Heart right ventricle (tissue), 2 donors: ENCODE results near the gene FAM81B.

GRCh38 chr5:94333128-94333811 lies 221.8 kb upstream of the FAM172A start:
- PRO-cap, 2 experiments, result no peak in any of the 2 experiments

DNA sequence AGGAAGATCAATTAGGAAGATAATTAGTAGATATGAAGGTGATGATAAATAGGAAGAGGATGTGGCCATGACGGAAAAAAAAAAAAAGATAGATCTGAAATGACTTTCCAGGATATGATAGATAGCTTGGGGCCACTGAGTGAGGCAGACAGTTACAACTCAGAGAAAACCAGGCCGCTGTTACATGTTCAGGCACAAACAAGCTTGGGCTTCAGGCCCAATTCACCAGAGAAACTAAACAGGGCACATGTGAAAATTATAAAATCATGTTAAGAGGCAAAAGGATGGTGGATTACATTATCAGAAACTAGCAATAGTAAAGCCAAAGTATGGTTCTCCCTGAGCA lies 43.1 kb downstream of the KIAA0825 start:
- PRO-cap, 2 experiments, result no peak in any of the 2 experiments

DNA sequence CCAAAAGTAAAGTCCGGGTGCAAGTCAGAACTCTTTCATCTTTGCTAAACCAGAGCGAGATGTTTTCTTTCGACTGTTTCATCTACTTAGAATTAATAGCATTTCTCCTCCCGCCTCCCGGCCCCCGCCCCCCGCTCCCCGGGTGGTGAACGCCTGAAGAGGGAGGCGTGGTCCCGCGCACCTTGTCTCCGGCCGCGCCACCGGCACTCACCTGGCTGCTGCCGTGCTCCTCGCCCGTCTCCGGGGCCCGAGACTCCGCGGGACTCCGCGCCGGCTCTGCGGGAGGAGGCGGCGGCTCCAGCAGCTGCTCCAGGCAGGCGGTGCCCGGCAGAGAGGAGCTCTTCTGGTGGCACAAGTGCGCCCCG lies 1.3 kb downstream of the MCTP1 start:
- PRO-cap, 2 experiments, result no peak in any of the 2 experiments

DNA sequence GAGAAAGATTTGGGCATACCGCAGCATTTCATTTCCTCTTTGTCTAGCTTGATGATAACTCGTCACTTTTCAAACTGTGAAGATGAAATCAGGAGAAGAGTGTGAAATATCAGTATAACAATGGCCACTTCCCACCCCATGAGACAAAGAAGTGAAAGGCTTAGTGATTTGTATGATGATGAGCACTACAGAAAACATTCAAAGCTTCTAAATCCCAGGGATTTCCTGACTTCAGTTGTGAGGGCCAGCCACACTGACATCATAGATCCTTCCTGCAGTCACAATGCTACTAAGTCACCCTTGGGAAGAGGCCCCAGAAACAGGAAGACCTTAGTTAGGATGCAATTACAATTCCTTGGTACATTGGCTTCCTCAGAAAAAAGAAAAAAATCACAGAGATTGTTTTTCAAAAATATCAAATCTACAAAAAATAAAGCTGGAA lies at the start of gene FAM81B:
TSS of gene FAM81B (plus strand) at position 316 of the 442 bp plus-strand sequence.
- PRO-cap, 2 experiments, result no peak in any of the 2 experiments

GRCh38 chr5:95554128-95554849 lies 488 bp downstream of the SKIC3 start:
- PRO-cap, 2 experiments, result no peak in any of the 2 experiments

DNA sequence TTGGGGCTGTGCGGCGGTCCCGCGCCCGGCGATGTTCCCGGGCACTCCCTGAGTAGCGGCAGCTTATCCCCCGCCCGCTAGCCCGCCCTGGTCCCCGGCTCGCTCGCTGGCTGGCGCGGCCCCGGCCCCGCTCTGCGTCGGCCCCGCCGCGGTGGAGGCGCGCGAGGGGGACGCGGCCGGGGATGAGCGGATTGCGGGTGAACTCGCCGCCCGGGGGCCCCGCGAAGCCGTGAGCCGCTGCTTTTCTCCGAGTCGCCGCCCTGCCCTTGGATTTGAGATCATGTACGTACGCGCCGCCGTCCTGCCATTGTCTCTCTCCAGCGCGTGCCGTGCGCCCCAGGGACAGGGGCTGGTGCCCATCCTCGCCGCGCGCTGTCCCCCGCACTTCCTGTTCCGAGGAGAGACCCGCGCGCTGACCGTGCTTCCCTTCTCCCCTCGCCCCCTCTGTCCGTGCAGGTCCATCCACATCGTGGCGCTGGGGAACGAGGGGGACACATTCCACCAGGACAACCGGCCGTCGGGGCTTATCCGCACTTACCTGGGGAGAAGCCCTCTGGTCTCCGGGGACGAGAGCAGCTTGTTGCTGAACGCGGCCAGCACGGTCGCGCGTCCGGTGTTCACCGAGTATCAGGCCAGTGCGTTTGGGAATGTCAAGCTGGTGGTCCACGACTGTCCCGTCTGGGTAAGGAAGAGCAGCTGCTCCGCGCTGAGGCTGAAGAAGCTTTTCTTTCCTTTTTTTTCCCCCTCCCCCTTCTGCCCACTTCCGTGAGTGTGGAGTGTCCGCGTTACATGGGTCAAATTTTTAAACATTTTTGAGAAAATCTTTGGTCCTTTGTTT lies 486 bp downstream of the RHOBTB3 start:
- PRO-cap, 2 experiments, result peak in 1 of 2 experiments; most common plus-strand start position 635 of the sequence (in 1); most common minus-strand start position 390 of the sequence (in 1)

- PRO-cap, 2 experiments, result no peak in any of the 2 experiments
These were observed 29.3 kb downstream of the RHOBTB3 start for GRCh38 chr5:95760120-95761130.

DNA sequence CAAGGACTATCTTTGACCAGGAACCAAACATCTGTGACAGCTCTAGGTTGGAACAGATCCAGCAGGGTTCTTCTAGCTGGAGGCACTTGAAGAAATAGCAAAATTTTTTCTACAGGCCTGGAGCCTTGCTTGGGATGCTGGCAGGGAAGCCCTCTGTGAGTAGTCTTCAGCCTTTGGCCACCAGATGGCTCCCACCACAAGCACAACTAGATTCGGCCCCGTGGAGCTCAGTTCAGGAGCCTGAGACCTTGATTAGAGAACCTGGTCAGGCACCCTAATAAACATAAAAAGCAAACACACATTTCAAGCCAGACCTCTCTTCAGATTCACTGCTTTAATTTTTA lies 41.5 kb downstream of the GLRX start:
- PRO-cap, 2 experiments, result no peak in any of the 2 experiments

DNA sequence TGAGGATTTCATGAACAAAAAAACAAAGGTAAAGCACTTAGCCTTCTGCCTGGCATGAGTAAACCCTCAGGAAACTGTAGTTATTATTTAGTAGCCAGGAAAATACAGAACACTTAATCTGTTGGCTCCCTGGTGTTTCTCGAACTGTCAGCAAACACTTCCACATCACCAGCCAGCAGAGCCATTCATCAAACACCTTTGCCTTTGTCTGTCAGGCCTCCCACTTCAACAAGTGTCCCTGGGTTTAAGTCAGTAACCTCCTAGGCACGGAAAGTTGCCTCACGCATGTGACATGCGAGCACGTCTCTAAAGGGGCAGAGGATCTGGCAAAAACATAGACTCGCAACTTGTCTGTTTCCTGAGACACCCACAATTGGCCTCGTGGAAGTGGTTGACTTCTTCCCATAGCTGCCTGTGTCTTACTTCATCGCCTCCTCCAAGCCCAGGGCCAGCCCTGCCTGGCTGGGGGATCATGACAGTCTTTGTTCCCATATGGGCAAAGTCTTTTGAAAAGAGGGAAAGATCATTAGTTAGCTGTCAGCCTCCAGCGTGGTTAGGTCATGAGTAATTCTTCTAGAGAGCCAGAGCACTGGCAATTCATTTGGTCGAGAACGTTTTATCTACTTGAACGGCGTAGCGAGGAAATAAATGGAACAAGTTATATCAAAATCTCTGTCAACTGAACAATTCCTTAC lies 35.5 kb upstream of the GLRX start:
- PRO-cap, 2 experiments, result no peak in any of the 2 experiments

DNA sequence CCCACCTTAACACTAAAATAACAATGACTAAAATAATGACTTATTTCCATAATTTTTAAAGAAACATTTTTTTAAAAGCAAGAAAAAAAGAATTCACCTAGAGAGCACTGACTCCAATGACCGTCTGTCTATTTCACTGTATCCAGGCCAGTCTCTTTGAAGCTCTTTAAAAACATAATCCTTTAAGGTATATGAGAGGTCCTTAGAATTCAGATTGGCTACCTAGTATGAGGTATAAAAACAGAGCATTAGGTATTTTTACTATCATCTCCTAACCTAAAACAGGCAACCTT lies 60.8 kb downstream of the ELL2 start:
- PRO-cap, 2 experiments, result no peak in any of the 2 experiments

DNA sequence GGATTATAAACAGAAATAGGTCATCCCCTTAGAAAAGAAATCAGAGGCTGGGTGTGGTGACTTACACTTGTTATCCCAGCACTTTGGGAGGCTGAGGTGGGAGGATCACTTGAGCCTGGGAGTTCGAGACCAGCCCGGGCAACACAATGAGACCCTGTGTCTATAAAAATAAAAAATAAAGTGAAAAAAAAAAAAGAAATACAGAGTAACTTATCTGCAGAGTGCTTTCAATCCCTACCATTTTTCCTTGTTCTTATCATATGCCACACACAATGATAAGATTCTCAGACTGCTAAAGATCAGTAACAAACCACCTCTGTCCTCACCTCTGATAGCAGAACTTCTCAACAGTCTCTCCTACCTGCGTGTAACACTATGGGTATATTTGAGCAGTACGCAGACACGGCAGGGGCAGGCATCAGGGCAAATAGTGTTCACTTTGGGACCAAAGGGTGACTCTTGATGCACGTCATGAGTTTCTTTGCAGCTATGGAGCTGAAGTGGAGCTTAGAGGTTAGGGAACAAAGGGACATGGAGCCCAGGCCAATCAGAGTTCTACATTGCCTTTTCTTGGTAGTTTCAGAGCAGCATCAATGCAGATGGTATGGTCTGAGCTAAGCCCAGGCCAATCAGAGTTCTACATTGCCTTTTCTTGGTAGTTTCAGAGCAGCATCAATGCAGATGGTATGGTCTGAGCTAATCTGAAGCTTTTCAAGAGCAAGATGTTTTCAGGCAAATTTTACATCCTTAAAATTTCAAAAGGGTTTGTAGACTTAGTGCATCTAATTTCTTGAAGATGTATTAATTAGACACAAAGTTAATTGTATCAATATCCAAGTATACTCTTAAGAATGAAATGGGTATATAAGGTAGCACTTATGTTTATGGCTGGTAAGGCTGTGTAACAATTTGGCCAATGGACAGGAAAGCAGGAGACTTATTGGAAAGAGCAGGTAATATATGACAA lies 38.3 kb downstream of the ELL2 start:
- PRO-cap, 2 experiments, result no peak in any of the 2 experiments

DNA sequence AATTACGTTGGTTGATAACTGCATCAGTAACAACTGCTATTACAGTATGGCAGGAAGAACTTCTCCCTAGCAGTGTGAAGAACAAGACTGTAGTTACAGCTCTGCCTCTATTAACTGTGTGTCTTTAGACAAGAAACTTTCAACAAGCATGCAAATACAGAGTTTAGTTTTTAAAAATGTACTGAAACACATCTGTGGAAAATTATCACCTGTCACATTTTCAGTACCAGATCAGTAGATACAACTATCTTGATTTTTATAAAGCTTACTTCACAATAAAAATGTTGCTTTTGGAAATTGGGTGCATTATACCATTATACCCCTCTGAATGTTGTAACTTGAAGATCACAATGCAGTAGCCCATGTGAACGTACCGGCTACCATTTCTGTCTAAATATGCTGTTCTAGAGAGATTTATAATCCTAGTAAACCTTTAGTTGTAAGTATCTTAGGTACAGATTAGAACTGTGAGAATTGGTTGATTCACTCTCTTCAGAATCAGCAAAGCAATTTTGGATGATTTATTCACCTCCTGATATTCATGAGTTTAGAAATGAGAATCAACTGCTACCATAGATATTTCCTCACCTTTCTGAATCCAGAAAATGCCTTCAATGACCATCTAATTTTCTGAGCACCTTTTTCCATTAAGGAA lies 22.0 kb downstream of the ELL2 start:
- PRO-cap, 2 experiments, result no peak in any of the 2 experiments

DNA sequence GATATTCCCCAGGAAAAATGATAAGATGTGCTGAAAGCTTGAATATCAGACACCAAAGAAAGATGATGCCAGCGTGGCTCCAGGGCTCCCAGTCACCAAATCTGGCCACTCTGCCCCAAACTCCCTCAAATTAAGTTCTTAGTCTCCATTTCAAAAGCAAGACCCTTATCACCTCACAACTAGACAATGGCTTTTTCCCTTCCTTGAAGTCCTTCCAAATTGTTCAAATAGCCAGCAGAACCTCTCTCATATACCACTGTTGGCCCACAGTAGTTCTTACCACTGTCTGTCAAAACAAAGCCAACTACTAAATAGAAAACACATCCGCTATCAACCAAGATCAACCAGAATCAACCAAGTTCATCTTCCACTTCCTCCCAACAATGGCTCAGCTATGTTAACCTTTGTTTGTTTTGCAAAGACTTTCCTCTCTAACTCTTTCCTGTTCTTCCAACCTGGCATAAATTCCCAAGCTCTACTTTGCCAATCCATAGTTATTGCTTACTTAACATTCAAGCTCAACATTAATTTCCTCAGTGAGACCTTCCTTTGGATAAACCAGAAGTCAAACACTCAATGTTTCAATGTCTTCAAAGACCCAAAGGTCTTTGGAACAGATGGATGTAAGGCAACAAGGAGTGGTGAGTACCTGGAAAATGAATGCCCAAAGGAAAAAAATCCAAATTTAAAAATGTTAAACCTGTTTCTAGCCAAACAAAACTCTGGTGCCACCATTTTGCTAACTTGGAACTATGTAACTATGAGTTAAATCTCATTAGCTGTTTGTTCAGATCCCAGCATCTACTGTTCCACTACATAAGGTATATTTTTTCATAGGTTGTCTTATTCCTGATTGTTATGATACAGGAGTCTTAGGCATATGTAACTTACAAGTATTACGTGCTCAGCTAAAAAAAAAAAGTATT lies 15.1 kb downstream of the ELL2 start:
- PRO-cap, 2 experiments, result no peak in any of the 2 experiments

- PRO-cap, 2 experiments, result no peak in any of the 2 experiments
These were observed 206.2 kb downstream of the PCSK1 start for GRCh38 chr5:96226784-96227229.

- PRO-cap, 2 experiments, result no peak in any of the 2 experiments
These were observed 100.2 kb downstream of the PCSK1 start for GRCh38 chr5:96332494-96333695.

GRCh38 chr5:96565881-96566487 lies 96.2 kb upstream of the CAST start:
- PRO-cap, 2 experiments, result no peak in any of the 2 experiments

DNA sequence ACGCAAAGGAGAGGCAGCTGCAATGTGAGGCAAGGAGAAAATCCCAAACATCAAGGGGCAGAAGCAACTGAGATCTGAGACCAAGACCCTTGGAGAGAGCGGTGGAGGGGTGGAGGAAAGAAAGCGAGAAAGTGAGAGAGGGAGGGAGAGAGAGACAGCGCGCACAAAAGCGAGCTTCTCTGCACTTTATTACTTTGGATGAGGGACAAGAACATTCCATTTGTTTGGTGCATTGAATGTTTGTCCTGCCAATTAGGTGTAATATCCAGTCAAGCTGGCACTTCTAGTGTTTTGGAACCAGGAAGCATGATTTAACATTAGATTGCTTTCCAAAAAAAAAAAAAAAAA lies 1.4 kb downstream of the CAST start:
- PRO-cap, 2 experiments, result no peak in any of the 2 experiments

DNA sequence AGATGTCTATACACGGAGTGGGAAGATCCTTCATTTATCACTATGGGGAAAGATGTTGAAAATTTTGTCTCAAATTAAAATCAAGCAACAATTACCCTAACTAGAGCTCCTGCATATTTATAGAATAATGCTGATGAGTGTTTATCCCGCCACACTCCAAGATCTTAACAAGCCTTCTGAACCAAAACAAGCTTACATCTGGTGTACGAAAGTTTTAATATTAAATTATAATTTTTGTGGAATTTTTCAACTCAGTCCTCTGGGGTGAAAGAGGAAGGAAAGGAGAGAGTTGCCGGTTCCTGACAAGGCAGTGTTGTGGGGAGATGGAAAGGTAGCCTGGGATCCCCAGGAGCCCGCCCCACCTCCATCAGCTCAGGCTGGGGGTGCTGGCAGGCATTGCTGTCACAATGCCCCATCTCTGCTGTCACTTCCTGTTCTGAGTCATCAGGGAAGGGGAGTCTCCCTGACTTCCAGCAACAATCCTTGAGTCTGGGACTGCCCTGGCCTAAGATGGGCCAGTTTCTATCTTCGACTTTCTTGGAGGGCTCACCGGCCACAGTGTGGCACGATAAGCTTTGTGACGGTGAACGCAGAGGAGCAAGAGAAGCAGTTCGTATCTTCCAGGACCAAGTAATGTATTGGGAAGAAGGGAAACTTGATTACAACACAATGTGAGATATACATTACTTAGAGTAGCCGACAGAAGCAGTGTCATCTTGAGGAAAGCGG lies 64.5 kb downstream of the ERAP1 start:
- PRO-cap, 2 experiments, result peak in 2 of 2 experiments; most common plus-strand start position 486 of the sequence (in 2); most common minus-strand start position 315 of the sequence (in 1)

DNA sequence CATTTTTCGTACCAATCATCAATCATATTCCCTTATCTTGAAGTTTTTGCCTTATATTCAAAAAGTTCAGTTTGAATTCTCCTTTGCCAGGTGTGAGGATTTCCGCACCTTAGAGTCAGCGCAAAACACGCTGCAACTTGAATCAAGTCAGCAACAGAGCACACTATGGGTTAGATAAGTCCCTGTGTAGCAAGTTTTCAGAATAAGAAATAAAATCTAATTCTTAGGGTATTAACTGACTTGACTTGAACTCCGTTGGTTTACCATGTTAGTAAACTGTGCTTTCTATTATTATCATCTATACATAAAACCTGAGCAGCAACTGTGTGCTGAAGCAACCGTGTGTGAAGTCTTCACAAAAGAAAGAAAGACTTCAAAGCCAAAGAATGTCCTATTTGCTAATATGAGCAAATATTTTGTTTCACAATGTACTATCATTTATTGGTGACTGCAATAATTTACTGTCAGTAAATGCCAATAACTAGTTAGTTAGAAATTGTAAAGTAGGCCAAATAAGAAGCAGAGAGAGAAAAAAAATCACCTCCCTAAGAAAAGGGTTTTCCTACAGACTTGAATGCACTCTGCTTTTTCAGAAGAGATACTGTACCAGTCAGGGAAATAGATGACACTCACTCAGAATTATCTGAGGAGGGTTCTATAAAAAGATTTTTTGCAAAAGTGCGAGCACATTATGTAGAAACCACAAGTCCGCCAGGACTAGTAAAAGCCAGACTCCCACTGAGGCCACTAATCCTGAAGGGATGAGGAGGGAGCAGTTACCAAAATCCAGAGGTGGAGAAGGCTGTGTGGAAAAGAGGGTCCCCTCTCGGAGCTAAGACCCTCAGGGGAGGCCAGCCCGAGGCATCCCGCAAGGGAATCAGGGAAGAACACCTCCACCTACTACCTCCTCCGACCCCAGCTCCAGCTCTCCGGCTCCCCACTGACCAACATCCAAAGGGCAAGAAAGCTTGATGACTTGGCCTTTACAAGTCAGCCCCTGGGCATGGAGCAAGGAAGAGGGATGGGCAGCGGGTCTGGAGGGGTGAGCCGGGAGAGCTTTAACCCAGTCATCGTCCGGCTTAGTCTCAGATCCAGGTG lies 32.5 kb downstream of the ERAP1 start:
- PRO-cap, 2 experiments, result no peak in any of the 2 experiments

GRCh38 chr5:96793759-96794183 lies 14.0 kb downstream of the ERAP1 start:
- PRO-cap, 2 experiments, result no peak in any of the 2 experiments